ENCODE data around the genes OXSM and CMC1.

DNA sequence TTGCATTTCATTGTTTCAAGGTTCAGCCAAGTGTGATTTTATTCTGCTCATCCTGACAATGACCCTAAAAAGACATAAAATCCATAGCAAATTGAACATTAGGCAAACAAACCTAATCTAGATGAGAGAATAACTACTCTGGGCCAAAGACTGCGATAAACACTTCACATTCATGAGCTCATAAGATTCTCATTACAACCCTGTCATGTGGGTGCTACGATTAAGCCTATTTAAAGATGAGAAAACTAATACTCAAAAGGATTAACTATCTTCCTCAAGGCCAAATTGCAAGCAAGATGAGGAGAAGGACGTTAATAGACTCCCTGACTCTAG is 200.3 kb upstream of the UBE2E2 start:
- RRBS = no CpG with 5 or more reads among the region's 3 CpGs

- RRBS = no CpG with 5 or more reads among the region's 6 CpGs
These were observed 54.7 kb downstream of the UBE2E2 start for GRCh38 chr3:23257686-23258406.

DNA sequence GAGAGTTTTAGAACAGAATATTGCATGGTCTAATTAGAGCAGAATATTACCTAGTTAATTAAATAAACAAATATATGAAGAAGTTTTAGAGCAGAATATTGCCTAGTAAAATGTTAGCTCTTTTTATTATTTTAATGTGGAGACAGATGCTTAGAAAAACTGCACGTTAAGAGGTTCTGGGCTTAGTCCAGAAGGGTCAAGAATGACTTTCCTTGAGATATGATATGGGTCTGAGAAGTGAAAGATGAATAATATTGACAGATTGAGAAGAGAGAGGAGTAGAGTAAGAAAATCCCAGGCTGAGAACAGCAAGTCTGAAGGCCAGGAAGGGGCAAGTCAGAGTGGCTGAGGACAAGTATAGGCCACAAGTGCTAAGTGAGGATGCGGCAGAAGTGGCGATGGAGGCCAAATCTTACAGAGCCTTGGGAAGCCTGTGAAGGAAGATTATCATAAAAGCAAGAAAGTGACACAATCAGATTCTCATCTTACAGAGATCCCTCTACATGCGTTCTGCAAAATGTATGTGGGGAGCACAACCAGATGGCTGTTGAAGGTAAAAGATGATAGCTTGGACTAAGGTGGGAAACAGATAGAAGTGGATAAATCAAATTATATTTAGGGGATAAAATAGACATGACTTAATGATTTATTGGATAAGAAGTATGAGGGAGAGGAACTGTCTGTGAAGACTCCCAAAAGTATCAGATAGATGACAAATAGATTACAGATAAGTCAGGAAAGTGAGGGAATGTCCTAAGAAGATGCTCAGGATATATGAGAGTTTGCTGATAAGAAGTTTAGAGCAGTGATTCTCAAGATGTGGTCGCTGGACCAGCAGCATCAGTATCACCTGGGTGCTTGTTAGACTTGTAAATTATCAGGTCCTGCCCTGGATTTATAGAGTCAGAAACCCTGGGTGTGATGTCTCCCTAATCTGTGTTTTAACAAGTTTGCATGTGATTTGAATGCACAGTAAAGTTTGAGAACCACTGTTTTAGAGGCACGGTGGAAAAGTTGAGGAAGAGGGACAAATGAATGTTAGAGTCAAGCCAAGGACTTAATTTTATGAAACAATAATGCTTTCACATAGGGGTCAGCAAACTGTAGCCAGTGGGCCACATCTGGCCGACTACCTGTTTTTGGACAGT is 189.8 kb downstream of the UBE2E2 start:
- RRBS = no CpG with 5 or more reads among the region's 7 CpGs

DNA sequence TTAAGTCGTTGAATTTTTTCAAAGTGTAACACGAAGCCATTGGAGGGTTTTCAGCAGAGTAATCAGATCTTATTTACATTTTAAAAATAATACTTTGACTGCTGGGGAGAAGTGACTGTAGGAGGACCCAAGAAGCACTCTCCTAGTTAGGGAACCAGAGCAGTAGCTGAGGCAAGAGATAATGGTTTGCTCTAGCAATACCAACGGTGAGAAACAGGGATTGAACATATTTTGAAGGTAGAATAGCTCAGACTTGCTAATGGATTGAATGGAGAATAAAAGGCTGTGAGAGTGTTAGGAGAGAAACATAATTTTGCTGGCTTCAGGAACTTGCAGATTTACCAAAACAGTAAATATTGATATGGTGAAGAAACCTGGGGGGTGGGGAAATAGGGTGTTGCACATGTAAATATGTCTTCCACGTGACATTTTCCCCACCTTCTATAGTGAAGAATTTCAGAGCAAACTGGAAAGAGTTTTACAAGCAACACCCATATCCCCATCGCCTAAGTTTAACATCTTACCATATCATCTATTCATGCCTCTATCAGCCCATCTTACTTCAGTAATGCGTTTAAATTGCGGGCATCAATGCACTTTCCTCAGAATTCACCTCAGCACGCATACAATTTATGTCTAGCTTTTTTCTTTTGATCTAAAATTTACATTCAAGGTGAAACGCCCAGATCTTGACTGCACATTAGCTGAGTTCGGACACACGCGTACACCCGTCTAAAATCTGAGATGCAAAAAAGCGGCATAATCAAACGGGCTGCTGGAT is 1.0 kb upstream of the NR1D2 start:
- RRBS = no CpG with 5 or more reads among the region's 15 CpGs

DNA sequence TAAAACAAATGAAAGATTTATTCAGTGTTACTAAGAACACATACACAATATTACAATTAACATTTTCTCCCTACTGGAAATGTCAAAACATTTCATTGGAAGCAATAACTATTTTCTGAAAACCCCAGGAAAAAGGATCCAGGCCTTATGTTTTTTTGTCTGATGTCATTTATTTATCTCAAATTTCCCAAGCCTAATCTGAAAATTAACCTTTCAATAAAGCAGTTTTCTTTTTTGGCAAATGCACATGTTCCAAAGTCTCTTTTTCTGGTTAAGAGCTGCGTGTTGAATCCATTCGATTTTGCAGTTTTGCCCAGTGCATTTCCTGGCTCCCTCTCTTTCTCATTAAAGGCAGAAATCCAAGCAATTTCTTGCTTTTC is 222.3 kb downstream of the NR1D2 start:
- RRBS = no CpG with 5 or more reads among the region's 2 CpGs

DNA sequence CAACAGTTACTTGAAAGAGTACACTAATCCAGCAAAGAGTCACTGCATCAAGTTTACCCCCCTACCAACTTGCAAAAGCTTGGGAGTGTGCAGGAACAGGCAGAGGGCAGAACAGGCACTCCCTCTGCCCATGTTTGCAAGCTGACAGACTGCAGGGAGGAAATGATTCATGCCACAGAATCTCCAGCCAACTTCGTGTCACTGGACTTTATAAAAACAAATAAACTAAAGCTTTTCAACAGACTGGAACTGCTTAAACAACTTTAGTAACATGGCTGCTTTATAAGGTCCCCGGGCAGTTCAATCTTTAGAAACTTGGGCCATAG is 129.5 kb downstream of the THRB start:
- RRBS = no CpG with 5 or more reads among the region's 2 CpGs

DNA sequence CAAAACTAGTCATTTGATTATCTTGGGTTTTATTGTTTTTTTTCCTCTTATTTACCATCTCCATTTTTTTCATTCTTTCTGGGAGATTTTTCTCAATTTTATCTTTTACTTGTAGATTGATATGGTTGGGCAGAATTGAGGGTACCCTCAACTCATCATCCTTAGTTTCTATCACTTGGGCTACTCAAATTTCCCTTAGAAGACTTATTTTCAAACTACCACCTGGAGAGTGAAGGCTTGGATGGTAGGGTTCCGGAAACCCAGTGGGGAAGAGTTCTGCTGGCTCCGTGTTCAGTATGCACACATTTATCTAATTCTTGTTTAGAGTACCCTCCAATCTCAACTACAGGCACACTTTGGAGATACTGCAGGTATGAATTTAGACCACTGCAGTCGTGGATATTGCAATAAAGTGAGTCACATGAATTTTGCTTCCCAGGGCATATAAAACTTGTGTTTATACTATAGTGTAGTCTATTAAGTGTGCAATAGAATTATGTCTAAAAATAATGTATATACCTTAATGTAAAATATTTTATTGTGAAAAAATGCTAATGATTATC is 28.3 kb downstream of the THRB start:
- RRBS = no CpG with 5 or more reads among the region's 3 CpGs

GRCh38 chr3:24601348-24601895 is 106.8 kb upstream of the THRB start:
- RRBS = no CpG with 5 or more reads among the region's 9 CpGs

DNA sequence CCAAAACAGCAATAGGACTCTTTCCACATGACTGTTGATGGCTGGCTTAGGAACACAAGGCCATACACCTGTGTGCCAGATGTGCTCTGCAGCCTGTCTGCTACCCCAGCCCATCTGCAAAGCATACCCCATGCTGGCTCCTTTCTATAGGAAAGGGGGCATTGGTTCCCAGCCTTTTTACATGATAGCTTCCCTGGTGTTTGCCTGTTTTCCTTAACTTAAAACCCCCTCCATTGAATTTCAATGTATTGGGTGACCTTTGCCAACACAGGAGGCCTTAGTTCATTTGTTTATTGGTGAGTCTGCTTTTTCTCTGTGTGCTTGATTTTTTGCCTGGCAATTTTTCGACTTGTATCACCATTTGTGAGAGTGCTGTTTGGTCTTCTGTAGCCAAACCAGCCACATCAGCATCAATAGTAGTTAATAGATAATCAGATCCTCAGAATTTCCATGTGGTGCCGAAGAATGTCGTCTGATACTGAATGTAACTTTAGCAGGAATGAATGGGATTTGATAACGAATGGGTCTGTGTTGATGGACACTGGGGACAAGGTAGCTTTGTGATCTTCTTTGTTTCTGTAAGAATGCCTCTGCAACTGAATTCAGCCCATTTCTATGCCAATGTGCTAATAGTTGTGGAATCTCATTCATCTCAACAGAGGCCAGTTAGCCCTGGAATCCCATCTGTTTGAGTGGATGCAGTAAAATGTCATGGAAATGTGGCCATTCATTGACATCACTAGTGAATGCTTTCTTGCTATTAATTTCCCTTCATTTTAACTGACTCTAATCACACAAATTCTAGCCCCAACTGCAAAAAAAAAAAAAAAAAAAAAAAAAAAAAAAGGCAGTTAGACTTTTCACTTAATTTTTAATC is 272.1 kb upstream of the RARB start:
- RRBS = no CpG with 5 or more reads among the region's 4 CpGs

DNA sequence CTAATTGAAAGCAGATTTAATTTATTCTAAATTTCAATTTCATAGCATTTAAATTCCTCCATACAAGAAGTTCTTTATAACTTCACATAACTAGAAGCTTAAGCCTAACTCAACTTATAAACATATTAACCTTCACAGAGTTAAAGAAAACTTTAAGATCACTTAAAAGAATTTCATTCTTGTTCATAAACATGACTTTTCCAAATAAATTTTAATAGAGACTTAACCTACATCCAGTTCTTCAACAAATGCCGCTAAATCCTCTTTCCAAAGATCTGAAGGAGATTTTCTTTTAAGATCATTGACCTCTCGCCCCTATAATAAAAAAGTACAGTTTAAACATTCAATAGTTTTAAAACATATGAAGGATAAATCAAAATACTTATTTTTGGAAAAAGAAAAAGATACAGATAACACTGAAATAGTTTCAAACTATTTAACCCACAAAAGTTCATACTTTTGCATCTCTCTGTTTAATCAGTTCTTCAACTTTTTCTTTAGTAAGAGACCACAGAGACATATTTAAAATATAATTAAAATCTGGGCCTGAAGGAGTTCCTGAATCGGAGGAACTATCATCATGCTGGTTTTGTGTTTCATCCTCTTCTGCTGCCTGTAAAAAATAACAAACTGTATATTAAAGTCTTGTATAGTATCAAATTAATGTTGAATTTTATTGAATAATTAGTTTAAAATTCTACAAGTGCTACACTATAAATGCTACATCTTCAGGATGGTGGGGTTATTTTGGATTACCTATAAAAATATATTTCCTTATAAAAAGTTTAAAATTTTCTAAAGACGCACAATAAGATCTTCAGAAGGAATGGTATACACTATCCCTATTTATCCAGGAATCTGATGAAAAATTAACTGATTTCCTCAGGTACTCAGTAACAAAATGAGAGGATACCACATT is 49.5 kb downstream of the TOP2B start:
- RRBS = no CpG with 5 or more reads among the region's 4 CpGs

DNA sequence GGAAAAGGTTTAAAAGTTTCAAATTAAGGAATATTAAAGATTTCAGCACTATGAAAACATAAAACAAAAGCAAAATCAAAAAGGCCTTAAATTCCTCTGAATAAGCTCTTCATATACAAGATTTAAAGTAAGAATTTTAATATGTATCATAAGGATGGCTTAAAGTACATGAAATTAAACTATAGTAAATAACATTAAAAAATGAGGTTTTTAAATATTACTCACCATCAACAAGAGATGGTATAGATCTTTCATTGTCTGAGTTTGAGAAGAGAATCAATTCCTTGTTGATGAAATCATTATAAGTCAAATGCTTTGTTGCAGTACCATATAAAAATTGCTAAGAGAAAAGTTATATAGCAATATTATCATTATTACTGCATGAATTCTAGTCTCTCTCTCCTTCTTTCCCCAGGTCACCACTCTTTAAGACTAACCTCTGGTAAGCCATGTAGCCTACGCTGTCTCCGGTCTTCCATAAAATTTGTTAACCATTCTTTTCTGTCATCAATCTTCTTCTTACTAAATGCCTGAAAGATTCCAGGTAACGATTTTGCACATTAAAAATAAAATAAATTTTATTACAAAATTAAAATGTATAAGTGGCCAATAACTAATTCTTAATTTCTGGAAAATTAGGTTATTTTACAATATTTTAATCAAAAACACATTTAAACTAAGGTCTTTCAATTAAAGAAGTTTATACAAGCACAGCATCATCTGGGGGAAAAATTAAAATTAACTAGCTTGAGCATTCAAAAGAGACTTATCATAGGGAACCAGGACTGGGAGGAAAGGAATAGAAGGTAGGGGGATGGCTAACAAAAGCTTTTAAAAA is 38.2 kb downstream of the TOP2B start:
- RRBS = no CpG with 5 or more reads among the region's 3 CpGs

- RRBS = no CpG with 5 or more reads among the region's 2 CpGs
These were observed 53.5 kb downstream of the NGLY1 start for GRCh38 chr3:25729606-25730376.

DNA sequence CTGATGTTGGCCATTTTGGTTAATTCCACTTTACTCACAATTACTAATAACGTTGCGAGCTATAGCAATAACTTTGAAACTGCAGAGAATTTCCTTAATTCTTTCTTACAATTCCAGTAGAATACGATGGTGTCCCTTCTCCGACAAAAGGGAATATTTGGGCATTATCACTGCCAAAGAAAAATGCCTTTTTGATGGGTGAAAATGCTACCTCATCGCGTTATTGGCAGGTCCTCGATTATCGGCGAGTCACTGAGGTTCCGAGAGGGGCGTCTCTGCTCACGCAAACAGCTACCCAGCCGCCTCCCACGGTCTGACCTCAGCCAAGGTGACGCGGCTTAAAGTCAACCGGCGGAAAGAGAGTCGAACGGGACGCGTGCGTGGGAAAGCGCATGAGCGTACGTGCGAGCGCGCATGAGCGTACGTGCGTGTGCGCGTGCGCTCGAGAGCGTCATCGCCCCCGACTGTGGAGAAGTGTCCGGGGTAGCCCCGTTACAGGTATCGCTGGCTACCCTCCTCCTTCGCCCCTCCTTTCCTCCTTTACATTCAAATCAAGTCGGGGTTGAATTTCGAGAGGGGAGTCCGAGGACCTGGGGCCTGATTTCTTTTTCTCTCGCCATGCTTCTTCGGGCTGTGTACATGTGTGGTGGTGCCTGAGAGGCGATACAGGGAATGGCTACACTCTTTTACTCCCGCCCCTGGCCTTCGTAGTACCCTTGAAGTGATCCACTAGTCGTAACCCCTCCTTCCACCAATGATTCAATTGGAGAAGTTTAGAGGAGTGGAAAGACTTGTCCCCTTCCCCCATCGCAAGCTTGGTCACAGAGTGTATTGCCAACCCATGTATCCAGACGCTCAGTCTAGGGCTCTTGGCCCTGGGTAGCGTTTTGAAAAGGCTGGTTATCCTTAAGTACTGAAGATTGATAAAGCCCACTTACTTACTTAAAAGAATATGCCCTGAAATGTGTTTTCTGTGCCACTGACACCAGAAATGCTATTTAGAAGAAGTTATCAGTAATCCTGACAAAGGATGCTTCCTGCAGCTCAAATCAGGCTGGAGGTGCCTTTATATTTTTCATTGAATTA is at the start of gene OXSM:
Gene OXSM, plus strand, starts transcription at position 441 of the 1,086 bp plus-strand sequence.
- RRBS = no CpG with 5 or more reads among the region's 55 CpGs

GRCh38 chr3:25911378-25911969 is 121.6 kb downstream of the OXSM start:
- RRBS = no CpG with 5 or more reads among the region's 7 CpGs

- RRBS = no CpG with 5 or more reads among the region's 12 CpGs
These were observed 2.3 kb downstream of the EOMES start for GRCh38 chr3:27719842-27720268.

DNA sequence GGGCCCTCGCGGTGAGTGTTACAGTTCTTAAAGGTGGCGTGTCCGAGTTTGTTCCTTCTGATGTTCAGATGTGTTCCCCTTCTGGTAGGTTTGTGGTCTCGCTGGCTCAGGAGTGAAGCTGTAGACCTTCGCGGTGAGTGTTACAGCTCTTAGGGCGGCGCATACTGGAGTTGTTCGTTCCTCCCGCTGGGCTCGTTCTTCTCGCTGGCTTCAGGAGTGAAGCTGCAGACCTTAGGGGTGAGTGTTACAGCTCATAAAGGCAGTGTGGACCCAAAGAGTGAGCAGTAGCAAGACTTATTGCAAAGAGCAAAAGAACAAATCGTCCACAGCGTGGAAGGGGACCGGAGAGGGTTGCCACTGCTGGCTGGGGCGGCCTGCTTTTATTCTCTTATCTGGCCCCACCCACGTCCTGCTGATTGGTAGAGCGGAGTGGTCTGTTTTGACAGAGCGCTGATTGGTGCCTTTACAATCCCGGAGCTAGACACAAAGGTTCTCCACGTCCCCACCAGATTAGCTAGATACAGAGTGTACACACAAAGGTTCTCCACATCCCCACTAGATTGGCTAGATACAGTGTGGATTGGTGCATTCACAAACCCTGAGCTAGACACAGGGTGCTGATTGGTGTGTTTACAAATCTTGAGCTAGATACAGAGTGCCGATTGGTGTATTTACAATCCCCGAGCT is 41.8 kb upstream of the CMC1 start:
- RRBS = 85% methylated on average over 2 of the region's 24 CpGs

DNA sequence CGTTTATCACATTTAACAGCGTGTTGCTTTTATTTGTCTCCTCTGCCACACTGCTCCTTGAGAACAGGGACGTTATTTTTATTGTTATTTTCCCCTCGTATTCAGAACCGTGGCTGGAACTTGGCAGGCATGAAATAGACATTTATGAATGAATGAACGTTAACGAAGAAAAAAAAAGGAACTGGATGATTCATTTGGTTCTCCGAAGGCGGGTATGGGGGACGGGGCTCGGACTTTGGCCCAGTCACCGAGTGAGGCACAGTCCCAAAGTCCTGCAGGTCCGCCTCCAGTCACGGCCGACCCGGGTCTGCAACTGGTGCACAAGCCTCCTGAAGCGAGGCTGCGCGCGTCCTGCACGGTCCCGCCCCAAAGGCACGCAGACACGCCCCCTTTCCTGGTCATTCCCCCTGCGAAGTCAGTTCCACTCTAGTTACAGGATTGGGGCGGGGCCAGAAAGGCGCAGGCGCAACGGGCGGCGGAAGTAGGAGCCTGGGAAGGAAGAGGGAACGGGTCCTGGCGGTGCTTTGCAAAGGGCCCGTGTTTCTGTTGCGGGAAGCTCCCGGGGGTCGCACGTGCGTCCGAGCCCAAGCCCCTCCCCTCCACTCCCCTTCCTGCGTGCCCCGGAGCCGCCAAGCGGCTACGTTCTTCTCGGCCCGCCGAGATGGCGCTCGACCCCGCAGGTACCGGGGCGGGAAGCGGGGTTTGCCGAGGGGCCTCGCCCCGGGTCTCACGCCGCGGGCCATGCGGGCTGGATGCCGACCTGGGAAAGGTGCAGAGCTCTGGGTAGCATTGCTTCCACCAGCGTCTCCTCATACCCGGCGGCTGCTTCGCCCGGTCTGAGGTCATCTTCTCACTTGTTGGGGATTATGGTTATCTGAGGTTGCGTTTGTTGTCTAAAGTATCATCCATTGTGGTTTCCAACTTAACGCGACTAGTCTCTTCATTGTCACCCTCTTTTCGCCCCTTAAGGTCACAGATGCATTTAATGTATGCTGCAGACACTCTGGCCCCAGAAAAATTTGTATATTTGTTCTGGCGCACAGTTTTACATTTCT is at the start of gene CMC1:
Gene CMC1, plus strand, starts transcription at position 487 of the 1,055 bp plus-strand sequence.
- RRBS = 1% methylated on average over 28 of the region's 72 CpGs

- RRBS = no CpG with 5 or more reads among the region's 4 CpGs
These were observed 3.6 kb downstream of the RBMS3 start for GRCh38 chr3:29284350-29285036.

DNA sequence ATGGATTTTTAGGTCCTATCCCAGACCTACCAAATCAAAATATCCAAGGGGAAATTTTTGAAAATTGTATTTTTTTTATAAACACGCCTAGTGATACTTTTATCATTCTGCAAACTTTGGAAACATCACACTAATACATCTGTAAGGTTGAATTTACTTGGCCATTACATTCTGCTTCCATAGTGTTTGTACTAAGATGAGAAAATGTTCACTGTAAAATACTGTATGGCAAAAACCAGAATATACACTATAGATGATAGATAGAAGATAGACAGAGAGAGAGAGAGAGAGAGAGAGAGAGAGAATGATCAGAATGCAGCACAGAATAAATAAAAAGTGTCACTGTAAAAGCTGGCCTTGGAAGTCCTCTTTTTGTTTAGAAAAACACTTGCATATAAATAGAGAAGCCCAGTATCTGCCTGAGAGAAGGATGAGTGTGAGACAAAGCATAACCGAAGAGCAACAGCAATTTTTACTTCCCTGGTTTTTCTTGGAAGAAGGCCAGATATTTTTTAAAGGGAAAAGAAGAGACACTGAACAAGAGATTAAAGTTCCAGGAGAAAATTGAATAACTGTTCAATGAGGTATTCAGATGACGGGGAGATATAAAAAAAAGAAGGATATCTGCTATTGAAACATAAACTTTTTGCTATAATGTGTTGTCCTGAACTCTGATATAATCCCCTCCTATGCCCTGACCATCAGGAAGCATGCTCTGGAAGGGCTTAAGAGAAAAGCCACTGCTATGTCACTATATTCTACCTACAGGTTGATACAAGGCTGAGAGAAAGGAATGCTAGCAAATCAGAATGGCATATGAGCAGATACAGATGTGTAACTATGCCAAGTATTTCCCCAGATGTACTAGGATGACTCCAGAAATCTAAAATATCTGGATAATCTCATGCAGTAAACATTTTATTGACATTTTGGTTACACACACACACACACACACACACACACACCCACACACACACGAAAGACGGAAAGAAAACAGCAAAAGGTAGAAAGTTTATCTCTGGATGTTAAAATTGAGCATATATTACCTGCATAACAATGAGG is 358.8 kb downstream of the RBMS3 start:
- RRBS = no CpG with 5 or more reads among the region's 5 CpGs